Uterus (tissue), 7 donors: ENCODE data around the genes TAC1 and TRRAP.

- PRO-cap, 4 experiments, result no peak in any of the 4 experiments
- RAMPAGE, long total RNA, 2 experiments, result no peak in any of the 2 experiments
Observed at GRCh38 chr7:95598940-95599228, 2.6 kb upstream of the PDK4 start.

DNA sequence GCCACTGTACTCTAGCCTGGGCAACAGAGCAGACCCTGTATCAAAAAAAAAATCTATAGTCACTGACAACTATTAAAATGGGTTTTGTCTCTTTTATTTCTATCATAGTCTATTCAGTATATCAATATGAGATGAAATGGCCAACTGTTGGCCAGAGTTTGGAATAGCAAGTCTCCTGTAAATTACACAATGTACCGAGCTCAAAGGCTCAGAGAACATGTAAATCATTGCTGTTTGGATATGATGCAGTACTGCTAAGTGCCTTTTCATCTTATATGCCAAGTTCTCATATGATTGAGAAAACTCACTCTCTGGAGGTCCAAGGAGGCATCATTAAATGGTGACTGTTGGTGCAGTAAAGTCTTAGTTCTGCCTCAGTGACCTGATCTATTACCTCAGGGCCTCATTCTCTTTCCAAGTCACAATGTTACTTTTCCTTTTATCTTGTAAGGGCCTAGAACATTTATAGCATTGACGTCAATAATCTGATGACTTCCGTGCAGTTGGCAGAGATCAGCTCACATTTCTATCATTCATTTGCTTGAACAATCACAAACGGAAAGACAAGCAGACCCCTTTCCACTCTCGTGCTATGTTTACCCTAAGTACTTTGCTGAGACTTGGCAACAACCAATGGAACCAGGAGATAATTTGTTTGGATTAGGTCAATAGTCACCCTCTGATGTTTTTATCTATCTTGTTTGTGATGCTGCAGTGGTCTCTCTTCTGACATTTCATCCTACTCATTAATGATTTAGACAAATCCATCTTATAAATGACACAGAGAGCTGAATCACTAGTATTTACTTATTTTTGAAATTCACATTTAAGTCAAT, 32.6 kb upstream of the PDK4 start:
- PRO-cap, 4 experiments, result no peak in any of the 4 experiments
- RAMPAGE, long total RNA, 2 experiments, result no peak in any of the 2 experiments
- RRBS, result no CpG with 5 or more reads among the region's 5 CpGs

GRCh38 chr7:96314252-96315045, 7.4 kb downstream of the SLC25A13 start:
- PRO-cap, 4 experiments, result no peak in any of the 4 experiments
- RAMPAGE, long total RNA, 2 experiments, result no peak in any of the 2 experiments
- RRBS, result no CpG with 5 or more reads among the region's 5 CpGs

GRCh38 chr7:96321053-96321604, 769 bp downstream of the SLC25A13 start:
- PRO-cap, 4 experiments, result peak in 4 of 4 experiments; most common plus-strand start chr7:96321540 (in 2); most common minus-strand start chr7:96321201 (in 2)
- RAMPAGE, long total RNA, 2 experiments, result no peak in any of the 2 experiments
- RRBS, result 2% methylated on average over 5 of the region's 16 CpGs

DNA sequence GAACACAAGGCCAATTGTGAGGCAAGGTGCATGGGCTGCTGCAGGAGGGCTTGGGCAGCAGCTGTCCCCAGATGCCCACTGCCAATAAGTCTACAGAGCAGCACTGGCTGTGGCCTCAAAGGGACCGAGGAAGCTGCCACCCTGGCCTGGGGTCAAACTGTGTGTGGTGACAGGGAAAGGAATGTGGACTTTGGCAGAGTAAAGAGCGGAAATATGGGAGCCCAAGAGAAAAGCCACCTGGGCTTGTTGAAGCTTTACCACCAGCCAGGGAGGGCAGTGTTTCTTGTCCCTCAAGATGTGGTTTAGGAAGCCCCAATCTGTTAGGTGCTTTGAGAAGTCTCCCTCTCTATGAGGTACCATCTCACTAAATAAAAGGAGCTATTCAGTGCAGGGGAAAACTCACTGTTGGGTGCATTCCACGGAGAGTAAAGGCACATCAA, 93.7 kb upstream of the SLC25A13 start:
- PRO-cap, 4 experiments, result no peak in any of the 4 experiments
- RAMPAGE, long total RNA, 2 experiments, result no peak in any of the 2 experiments
- RRBS, result no CpG with 5 or more reads among the region's 3 CpGs

- PRO-cap, 4 experiments, result peak in 1 of 4 experiments; most common minus-strand start chr7:97118511 (in 1)
- RAMPAGE, long total RNA, 2 experiments, result no peak in any of the 2 experiments
- RRBS, result no CpG with 5 or more reads among the region's 15 CpGs
Observed at GRCh38 chr7:97118349-97119278, 1.1 kb downstream of the SDHAF3 start.

GRCh38 chr7:97731766-97732294, at the start of gene TAC1:
Gene TAC1 (plus strand): TSS chr7:97732086.
- PRO-cap, 4 experiments, result no peak in any of the 4 experiments
- RAMPAGE, long total RNA, 2 experiments, result no peak in any of the 2 experiments
- RRBS, result no CpG with 5 or more reads among the region's 50 CpGs

- PRO-cap, 4 experiments, result no peak in any of the 4 experiments
- RAMPAGE, long total RNA, 2 experiments, result no peak in any of the 2 experiments
- RRBS, result no CpG with 5 or more reads among the region's 14 CpGs
Observed at GRCh38 chr7:98204557-98205154, 6.6 kb upstream of the BHLHA15 start.

DNA sequence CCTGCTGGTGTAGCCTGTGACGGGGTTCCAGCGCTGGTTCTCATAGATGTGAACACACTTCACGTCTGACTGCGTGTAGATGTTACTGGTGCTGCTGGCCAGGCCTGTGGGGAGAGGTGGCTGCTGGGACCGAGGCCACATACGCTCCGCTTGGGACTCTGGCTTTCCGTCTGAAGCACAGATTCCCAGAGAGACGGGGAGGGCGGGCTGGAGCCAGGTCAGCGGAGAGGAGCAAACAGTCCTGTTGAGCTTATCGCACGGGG, 16.7 kb downstream of the BHLHA15 start:
- PRO-cap, 4 experiments, result no peak in any of the 4 experiments
- RAMPAGE, long total RNA, 2 experiments, result no peak in any of the 2 experiments
- RRBS, result no CpG with 5 or more reads among the region's 13 CpGs

DNA sequence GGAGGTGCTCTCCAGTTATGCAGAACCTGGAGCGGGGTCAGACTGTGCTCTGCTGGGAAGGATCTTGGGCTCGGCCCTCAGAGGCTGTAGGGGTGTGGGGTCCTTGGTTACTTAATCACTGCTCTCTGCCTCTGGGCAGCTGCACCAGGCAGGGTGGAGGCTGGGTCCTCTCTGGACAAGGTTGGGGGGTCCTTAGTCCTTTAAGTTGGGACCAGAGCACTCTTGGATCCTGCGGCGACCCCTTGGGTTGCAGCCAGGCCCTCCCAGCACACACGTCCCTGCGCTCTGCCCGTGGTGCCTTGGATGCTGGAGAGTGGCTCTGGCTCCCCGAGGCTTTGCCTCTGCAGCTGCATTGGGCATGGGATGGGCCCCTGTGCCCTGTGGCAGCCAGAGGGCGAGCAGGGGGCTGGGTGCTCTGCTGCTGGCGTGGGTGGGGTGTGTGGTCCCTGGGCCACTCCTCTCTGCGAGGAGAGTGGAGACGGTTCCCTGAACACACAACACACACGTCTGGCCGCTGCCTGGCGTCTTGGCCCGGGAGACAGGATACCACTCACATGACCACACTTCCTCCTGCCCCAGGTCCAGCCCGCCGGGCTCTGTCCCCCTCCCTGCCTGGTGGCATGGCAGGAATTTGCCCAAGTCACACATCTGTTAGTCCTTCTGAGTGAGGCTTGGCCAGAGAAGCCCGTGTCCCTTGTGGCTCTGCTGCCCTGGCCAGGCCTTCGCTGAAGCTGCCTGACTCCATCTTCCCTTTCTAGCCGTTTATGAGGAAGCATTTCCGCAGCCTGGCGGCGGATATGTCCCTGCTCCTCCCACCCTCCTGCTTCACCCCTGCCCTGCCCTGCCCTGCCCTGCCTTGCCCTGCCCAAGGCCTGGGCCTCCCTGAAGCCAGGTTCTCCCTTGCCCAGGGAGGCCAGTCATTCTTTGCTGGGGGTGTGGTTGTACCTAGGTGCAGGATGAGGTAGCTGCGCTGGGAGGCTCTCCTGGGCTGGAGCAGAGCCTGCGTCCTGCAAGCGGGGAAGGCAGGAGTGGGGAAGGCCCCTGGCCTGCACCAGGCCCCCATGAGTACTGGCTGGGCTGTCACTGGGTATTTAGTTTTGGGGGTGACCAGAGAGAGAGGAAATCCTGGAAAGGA, 2.9 kb downstream of the BRI3 start:
- PRO-cap, 4 experiments, result peak in 4 of 4 experiments; most common plus-strand start position 654 of the sequence (in 2); most common minus-strand start position 509 of the sequence (in 4)
- RAMPAGE, long total RNA, 2 experiments, result no peak in any of the 2 experiments
- RRBS, result 3% methylated on average over 3 of the region's 27 CpGs

DNA sequence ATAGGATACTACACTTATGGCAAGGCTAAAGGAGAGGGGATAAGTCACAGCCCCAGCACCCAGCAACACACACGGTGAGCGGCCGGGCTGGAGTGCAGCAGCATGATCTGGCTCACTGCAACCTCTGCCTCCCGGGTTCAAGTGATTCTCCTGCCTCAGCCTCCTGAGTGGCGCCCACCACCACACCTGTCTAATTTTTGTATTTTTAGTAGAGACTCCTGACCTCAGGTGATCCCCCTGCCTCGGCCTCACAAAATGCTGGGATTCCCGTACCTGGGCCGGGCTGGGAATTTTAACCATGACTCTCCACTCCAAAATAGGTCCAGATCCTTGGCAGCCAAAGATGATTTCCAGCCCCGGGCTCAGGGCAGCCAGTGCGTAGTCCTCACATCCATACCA, 10.7 kb downstream of the BRI3 start:
- PRO-cap, 4 experiments, result no peak in any of the 4 experiments
- RAMPAGE, long total RNA, 2 experiments, result no peak in any of the 2 experiments
- RRBS, result 74% methylated on average over 2 of the region's 10 CpGs

- PRO-cap, 4 experiments, result no peak in any of the 4 experiments
- RAMPAGE, long total RNA, 2 experiments, result no peak in any of the 2 experiments
- RRBS, result 9% methylated on average over 5 of the region's 19 CpGs
Observed at GRCh38 chr7:98401245-98401506, 286 bp upstream of the BAIAP2L1 start.

DNA sequence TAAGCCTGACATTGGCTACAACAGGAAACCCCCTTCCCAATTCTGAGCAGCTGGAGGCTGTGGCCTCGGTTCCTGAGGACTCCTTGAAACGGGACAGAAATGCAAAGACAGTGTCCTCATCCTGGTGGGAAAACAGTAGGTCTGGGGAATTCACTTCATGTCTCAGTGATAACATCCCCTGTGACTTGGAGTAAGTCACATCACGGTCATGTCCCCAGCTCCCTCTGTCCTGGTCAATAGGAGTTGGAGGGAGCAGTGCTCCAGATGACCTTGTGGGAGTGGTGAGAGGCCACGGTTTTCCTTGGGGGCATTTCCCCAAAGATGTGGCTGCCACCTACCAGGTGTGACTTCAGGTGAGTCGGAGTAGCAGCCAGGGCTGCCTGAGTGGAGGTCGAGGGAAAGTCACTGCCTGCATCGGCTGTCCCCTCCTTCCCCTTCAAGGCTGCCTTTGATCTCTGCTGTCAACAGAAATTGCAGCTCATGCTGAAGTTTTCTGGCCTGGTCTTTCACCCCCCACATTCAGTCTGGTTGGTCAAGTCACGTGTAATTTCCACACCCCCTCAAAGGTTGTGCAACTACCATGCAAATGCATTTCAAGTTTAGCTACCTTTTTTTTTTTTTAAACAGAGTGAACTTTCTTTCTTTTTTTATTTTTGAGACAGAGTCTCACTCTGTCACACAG, 16.5 kb upstream of the BAIAP2L1 start:
- PRO-cap, 4 experiments, result peak in 1 of 4 experiments; most common minus-strand start position 526 of the sequence (in 1)
- RAMPAGE, long total RNA, 2 experiments, result no peak in any of the 2 experiments
- RRBS, result no CpG with 5 or more reads among the region's 8 CpGs

- PRO-cap, 4 experiments, result no peak in any of the 4 experiments
- RAMPAGE, long total RNA, 2 experiments, result no peak in any of the 2 experiments
- RRBS, result no CpG with 5 or more reads among the region's 5 CpGs
Observed at GRCh38 chr7:98419742-98420003, 18.8 kb upstream of the BAIAP2L1 start.

GRCh38 chr7:98565266-98565608, 51.8 kb upstream of the NPTX2 start:
- PRO-cap, 4 experiments, result no peak in any of the 4 experiments
- RAMPAGE, long total RNA, 2 experiments, result no peak in any of the 2 experiments
- RRBS, result no CpG with 5 or more reads among the region's 2 CpGs

DNA sequence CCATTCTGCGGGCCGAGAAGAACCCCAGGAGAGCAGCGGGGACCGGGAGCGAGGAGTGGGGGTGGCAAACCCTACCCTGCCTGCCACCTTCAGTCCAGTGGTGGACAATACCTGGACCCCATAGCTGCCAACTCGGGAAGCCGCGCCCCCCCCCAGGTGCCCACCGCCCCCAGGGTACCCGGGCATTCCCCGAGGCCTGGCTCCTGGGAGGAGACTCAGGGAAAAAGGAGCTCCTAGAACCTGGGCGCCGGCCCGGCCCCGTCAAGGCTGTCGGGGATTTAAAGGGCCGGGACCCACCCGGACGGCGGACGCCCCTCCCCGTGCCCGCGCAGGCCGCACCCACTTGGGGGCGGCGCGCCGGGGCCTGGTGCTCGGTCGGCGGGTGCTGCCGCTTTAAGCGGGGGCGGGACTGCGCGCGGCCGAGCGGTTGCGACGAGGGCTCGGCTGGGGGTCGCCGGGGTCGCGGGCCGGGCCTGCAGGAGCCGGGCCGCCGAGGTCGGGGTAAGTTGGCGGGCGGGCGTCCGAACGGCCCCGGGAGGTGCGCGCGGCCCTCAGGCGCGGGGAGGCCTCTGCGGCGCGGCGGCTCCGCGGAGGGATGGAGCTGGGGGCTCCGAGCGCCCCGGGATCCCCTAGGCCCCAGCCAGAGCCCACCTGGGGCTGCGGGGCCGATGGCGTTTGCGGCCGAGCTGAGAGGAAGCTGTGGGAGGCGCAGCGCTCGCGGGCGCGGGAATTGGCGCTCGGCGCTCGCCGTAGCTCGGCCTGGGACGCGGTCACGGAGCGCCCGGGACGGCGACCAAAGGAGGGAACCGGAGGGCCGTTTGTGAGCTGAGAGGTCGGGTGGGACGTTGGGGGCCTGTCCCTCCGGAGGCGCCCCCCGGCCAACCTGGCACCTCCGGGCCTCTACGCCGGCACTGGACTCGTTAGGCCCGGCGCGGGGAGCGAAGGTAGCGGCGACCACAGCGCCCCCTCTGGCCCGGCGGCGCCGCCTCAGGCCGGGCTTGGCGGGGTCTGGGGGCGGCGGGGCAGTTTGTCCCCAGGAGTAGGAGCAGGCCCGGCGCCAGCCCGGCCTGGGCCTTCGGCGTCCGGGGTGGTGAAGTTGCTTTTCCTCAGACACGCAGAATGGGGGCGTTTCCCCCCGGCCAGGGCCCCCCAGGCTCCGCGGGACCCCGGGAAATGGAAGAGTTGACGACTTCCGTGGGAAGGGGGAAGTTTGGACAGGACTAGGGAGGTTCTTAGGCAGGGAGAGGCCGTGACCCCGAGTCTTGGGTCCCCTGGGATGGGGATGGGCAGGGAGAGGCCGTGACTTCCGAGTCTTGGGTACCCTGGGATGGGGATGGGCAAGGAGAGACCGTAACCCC, at the start of gene TRRAP:
Gene TRRAP (plus strand): TSS at position 396 of the 1,358 bp plus-strand sequence.
- PRO-cap, 4 experiments, result peak in 4 of 4 experiments; most common plus-strand start position 396 of the sequence (in 3); most common minus-strand start position 669 of the sequence (in 4)
- RAMPAGE, long total RNA, 2 experiments, result no peak in any of the 2 experiments
- RRBS, result 2% methylated on average over 71 of the region's 141 CpGs

DNA sequence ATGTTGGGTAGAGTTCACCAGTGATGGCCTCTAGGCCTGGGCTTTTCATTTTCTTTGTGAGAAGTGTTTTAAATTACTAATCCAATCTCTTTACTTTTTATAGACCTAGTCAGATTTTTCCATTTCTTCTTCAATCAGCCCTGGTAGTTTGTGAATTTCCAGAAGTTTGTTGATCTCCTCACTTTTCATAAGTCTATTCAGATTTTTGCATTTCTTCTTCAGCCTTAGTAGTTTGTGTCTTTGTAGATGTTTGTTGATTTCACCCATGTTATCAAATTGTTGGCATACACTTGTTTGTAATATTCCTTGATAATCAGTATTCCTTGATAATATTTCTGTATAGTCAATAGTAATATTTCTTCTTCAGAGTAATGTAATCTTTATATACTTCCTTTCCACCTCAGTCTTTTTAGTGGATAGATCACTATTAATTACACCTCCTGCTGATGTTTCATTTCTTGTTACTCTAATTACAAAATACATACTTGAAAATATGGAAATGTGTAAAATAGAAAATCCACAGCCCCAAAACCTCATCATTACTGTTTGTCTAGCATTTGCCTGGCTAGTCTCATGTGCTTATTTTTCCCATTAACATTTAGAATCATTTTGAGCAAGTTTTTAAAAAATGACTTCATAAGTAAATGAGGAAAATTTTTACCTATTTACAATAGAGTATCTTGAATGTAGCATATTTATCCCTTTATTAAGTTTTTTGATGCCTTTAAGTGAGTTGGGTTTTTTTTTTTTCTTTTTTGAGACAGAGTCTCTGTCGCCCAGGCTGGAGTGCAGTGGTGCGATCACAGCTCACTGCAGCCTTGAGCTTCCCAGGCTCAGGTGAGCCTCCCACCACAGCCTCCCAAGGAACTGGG, 79.3 kb downstream of the SMURF1 start:
- PRO-cap, 4 experiments, result no peak in any of the 4 experiments
- RAMPAGE, long total RNA, 2 experiments, result no peak in any of the 2 experiments
- RRBS, result no CpG with 5 or more reads among the region's 2 CpGs

DNA sequence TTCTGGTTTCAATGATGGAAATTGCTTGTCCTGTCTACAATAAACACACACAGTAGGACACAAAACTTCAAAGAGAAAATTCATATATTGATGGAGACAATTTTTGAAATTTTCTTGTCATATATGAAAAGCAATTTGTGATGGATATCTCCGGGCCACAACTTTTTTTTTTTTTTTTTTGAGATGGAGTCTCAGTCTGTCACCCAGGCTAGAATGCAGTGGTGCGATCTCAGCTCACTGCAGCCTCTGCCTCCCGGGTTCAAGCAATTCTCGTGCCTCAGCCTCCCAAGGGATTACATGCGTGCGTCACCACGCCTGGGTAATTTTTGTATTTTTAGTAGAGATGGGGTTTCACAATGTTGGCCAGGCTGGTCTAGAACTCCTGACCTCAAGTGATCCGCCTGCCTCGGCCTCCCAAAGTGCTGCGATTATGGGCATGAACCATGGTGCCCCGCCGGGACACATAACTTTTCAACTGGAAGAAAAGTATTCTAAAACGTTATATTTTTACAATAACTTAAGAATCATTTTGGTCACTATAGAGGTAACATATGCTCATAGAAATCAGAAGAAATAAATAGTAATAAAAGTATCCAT, 40.1 kb downstream of the SMURF1 start:
- PRO-cap, 4 experiments, result peak in 1 of 4 experiments; most common minus-strand start position 248 of the sequence (in 1)
- RAMPAGE, long total RNA, 2 experiments, result no peak in any of the 2 experiments
- RRBS, result no CpG with 5 or more reads among the region's 13 CpGs

DNA sequence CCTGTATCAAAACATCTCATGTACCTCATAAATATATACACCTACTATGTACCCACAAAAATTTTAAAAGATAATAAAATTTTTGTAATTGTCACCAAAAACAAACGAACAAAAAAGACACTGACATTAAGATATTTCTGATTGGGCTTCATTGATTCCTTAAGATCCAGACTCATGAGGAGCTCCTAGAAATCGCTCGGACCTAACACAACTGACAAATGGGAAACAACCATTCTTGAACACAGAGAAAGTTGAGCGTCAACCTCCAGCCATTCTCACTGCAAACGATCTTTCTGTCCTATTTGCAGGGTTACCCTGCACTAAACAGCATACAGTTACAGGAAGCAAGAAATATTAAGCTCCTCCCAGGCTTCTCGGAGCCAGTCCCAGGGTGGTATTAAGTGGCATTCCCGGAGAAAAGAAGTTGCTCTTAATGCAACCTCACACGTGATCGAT, 36.5 kb downstream of the SMURF1 start:
- PRO-cap, 4 experiments, result peak in 1 of 4 experiments; most common minus-strand start position 322 of the sequence (in 1)
- RAMPAGE, long total RNA, 2 experiments, result no peak in any of the 2 experiments
- RRBS, result no CpG with 5 or more reads among the region's 9 CpGs

- PRO-cap, 4 experiments, result no peak in any of the 4 experiments
- RAMPAGE, long total RNA, 2 experiments, result start-site peak on the minus strand in 1 of 2 experiments, at chr7:99126153-99126224 at its widest, 9 reads per replicate
- RRBS, result no CpG with 5 or more reads among the region's 10 CpGs
Observed at GRCh38 chr7:99125648-99126360, 18.1 kb downstream of the SMURF1 start.